ENCODE measurements around a stretch of chr15.

DNA sequence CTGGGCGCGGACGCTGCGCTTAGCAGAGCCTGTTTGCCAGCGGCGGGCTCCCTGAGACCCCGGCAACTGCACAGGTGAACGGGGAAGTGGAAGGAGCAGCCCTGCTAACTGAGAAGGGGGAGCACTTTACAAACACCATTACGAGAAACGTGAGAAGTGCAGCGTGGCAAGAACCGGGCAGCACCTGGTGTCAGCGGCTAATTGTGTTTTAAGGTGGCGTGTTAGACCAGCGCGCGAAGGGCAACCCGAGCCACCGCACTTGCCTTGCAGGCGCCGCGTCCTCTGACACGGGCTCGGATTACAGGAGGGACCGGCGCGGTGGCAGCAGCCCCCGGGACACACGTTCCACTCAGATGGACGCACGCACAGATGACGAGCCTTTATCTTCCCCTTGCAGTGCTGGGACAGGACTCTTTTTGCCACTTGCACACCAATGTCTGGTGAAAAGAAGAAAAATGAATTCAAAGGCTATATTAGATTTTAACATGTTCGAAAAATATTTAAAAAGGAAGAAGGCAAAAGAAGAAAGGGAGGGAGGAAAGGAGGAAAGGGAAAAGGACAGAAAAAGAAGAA, 307.6 kb upstream of the ARRDC4 start:
- RRBS = 4% methylated on average over 6 of the region's 33 CpGs

- RRBS = no CpG with 5 or more reads among the region's 7 CpGs
Observed at GRCh38 chr15:97959643-97960064, 849 bp upstream of the ARRDC4 start.

GRCh38 chr15:97969823-97970100, 9.3 kb downstream of the ARRDC4 start:
- RRBS = no CpG with 5 or more reads among the region's 4 CpGs

DNA sequence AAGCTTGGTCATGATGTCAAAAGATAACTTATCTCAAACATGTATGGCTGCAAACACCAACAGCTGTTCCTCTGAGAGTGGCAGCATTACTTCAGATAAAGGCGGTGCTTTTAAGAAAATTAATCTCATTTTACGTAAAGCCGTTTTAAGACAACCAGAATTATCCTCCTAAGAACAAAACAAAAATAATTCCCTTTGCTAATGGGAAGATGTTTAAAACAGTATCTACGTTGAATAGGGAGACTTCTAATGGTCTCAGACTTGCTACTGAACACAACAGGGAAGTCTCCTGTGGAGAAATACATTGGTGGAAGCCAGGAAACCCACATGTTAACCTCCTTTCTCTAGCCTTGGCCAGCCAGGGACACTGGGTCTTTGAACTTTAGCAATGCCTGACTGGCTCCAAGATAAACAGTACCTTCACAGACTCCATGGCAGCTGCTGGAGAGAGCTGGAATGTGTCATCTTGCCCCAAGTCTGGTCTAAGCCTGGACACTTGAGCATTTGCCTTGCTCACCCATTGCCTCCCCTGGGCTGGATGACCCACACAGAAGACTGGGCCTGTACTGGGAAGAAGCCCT, 18.2 kb downstream of the ARRDC4 start:
- RRBS = no CpG with 5 or more reads among the region's 4 CpGs

DNA sequence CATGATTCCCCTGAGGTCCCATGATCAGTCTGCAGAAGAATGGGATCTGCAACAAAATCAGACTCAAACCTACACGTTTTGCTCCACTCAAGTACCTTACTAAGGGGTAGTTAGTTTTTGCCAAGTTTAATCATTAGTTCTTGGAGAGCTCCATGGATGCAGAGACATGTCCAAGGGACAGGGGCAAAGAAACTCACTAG, 103.9 kb downstream of the ARRDC4 start:
- RRBS = no CpG with 5 or more reads among the region's 1 CpG

GRCh38 chr15:98662298-98663434, 14.3 kb downstream of the IGF1R start:
- RRBS = no CpG with 5 or more reads among the region's 16 CpGs

GRCh38 chr15:98745087-98745993, 97.0 kb downstream of the IGF1R start:
- RRBS = no CpG with 5 or more reads among the region's 10 CpGs

DNA sequence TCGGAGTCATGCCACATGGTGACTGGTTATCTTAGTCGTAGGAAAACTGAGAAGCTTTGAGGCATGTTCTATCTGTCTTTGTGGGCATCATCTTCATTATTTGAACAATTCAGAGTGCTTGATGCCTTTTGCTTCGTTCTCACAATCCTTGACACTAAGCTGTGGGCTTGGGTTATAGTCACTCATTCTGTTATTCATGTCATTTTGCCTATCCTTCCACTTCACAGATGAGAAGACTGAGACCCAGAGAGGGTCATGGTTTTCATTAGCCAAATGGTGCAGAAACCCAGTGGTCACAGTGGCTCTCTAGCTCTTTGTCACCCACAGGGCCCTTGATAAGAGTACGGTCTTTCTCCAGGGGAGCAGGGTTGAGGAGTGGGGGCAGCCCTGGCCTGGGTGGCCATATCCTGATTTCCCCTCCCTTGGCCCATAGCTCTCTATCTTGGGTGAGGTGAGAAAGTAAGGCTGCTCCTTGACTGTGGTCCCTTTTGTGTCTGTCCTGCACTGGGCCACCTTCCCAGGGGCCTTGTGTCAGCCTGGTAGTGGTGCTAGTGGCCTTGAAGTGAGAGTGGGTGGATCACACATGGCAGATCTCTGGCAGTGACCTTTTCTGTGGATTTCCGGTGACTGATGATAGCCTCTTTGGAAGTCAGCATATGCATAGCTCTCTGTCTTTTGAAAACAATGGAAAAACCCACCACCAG, 130.0 kb downstream of the IGF1R start:
- RRBS = no CpG with 5 or more reads among the region's 5 CpGs

- RRBS = no CpG with 5 or more reads among the region's 7 CpGs
Observed at GRCh38 chr15:98843026-98843488, 164.5 kb downstream of the PGPEP1L start.

DNA sequence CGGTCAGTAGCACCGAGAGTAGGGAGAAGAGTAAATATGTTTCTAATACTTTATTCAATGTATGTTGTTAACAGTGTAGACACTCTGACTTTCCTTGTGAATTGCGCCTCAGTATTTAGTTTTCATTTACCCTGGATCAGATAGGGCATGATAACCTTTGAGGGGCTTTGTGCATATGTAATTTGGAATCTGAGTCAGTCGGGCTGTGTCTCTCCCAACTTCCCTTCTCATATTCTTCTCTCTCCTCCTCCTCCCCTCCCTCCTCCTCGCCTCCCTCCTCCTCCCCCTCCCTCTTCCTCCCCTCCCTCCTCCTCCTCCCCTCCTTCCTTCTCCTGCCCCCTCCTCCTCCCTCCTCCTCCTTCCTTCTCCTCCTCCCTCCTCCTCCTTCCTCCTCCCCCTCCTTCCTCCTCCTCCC, 162.5 kb downstream of the PGPEP1L start:
- RRBS = no CpG with 5 or more reads among the region's 5 CpGs

GRCh38 chr15:98858327-98859094, 149.1 kb downstream of the PGPEP1L start:
- RRBS = no CpG with 5 or more reads among the region's 11 CpGs

GRCh38 chr15:98865284-98865858, 142.2 kb downstream of the PGPEP1L start:
- RRBS = 33% methylated on average over 5 of the region's 27 CpGs

DNA sequence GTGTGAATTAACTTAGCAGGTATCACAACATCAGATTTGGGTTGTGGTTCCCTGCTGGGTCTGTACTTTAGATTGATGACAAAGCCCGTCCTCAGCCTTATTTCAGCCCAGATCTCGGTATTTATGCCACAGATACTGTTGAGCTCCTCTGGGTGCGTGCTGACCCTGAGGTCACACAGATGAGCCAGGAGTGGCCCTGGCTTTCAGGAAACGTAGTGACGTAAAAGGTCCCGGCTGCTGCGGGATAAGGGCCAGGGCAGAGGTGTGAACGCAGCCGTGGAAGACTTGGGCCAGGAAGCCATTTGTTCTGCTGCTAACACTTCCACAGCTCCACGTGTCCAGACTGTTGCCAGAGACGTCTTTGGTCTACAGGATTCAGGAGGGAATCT, 54.3 kb downstream of the PGPEP1L start:
- RRBS = no CpG with 5 or more reads among the region's 11 CpGs

- RRBS = 98% methylated on average over 5 of the region's 18 CpGs
Observed at GRCh38 chr15:98959186-98959889, 48.3 kb downstream of the PGPEP1L start.

GRCh38 chr15:98961872-98962881, 45.4 kb downstream of the PGPEP1L start:
- RRBS = no CpG with 5 or more reads among the region's 23 CpGs

- RRBS = no CpG with 5 or more reads among the region's 7 CpGs
Observed at GRCh38 chr15:98963851-98964372, 43.7 kb downstream of the PGPEP1L start.

- RRBS = no CpG with 5 or more reads among the region's 30 CpGs
Observed at GRCh38 chr15:99058450-99058974, 46.4 kb upstream of the SYNM start.

DNA sequence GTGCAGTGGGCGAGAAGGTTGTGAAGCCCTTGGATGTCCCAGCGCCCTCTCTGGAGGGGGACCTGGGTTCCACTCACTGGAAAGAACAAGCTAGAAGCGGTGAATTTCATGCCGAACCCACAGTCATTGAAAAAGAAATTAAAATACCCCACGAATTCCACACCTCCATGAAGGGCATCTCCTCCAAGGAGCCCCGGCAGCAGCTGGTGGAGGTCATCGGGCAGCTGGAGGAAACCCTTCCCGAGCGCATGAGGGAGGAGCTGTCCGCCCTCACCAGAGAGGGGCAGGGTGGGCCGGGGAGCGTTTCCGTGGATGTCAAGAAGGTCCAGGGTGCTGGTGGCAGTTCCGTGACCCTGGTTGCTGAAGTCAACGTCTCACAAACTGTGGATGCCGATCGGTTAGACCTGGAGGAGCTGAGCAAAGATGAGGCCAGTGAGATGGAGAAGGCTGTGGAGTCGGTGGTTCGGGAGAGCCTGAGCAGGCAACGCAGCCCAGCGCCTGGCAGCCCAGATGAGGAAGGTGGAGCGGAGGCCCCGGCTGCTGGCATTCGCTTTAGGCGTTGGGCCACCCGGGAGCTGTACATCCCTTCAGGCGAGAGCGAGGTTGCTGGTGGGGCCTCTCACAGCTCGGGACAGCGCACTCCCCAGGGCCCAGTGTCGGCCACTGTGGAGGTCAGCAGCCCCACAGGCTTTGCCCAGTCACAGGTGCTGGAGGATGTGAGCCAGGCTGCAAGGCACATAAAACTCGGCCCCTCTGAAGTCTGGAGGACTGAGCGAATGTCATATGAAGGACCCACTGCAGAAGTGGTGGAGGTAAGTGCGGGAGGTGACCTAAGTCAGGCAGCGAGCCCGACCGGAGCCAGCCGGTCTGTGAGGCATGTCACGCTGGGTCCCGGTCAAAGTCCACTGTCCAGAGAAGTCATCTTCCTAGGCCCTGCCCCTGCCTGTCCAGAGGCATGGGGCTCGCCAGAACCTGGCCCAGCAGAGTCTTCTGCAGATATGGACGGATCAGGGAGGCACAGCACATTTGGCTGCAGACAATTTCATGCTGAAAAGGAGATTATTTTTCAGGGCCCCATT, 26.5 kb downstream of the SYNM start:
- RRBS = 92% methylated on average over 4 of the region's 42 CpGs

GRCh38 chr15:99139246-99139610, 34.3 kb downstream of the SYNM start:
- RRBS = no CpG with 5 or more reads among the region's 4 CpGs

DNA sequence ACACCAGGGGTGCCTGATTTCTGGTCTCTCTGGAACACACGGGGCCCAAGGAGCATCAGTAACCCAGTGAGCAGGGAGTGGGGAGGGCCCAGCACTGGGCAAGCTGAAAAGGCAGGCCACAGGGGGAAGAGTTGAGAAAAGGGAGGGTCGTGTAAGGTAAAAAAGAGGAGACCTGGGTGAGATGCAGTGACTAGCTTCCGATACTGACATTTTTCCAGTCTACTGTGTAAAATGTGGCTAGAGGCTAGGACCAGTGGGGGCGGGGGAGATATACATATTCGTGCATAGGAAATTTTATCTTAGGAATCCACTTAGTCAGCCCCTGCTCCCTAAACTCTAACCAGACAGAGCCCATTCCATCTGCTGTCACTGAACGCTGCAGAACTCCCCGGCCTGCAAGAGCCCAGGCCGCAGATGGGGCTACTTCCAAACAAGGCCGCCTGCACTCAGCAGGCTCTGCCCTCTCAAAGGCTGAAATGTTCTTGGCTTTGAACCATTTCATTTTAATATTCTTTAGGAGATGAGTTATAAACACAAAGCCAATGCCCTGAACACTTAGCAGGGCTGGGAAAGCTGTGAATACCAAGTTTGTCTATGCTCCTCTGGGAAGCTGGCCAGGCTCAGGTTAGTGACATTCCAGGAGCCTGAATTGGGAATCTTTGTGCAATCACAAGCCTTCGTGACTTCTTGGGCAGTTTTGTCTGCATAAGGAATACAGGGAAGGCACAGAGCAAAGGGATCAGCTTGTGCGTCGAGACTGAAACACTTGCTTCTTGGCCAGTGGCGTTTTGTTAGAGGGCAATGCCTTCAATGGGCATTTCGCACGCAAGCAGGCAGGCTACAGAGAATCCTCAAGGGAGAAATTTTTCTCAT, 64.9 kb downstream of the SYNM start:
- RRBS = no CpG with 5 or more reads among the region's 15 CpGs

Measured in SK-N-MC (cell line).